Ureter (tissue), 1 donor: Measurements from ENCODE around the genes COL4A5, KCNE5, TDGF1P3 and TRPC5OS.

DNA sequence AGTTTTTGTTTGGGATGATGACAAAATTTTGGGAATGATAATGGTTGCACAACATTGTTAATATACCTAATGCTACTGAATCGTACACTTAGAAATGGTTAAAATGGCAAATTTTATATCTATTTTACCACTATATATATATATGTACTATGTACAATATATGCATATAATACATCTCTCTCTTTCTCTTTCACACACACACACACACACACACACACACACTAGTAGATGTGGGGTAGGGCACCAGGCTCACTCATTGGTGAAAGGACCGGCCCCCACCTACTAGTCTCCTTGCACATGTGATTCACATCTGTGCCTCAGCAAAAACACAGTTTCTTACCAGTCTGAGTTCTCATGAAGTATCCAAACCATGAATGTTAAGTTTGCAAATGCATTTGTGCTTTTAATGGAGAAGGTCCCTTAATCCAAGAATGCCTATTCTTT, 6.0 kb downstream of the TSC22D3 start:
- PRO-cap = no peak

DNA sequence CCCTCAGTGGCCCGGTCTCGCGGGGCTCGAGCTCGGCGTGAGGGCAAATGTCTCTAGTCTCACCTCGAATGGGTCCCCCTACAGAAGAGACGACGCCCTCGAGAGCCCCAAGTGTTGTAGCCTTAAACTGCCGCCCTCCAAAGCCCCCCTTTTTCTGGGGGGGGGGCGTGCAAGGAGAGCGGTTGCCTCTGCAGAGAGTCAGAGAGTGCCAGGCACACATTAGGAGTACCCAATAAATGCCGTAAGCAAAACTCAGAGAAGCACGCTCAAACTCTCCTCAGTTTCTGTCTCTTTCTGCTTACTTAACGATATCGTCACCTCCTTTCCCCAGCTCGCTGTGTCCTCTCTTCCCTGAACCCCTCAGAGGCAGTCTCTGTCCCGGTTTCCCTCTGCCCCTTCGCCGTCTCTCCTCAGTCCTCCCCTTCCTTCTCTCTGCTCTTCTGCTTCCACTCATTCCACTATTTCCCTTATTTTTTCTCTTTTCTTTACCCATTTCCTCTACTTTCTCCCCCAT, 751 bp upstream of the TSC22D3 start:
- PRO-cap = bidirectional peak, plus-strand start at position 201 of the sequence, minus-strand start outside the sequence

DNA sequence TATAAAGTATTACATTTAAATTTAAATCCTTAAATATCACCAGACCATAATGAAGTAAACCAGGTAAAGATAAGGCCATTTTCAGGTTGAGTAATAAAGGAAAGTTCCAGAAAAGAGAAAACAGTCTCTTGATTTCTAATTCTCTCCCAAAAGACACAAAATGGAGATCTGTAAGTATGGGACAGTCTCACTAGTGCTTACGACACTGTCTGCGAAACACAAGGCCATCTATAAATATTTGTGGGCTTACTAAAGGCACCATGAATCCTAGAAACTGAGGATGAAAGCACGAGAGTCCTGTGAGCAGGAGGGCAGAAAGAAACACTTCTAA, 943 bp downstream of the PSMD10 start:
- PRO-cap = no peak

DNA sequence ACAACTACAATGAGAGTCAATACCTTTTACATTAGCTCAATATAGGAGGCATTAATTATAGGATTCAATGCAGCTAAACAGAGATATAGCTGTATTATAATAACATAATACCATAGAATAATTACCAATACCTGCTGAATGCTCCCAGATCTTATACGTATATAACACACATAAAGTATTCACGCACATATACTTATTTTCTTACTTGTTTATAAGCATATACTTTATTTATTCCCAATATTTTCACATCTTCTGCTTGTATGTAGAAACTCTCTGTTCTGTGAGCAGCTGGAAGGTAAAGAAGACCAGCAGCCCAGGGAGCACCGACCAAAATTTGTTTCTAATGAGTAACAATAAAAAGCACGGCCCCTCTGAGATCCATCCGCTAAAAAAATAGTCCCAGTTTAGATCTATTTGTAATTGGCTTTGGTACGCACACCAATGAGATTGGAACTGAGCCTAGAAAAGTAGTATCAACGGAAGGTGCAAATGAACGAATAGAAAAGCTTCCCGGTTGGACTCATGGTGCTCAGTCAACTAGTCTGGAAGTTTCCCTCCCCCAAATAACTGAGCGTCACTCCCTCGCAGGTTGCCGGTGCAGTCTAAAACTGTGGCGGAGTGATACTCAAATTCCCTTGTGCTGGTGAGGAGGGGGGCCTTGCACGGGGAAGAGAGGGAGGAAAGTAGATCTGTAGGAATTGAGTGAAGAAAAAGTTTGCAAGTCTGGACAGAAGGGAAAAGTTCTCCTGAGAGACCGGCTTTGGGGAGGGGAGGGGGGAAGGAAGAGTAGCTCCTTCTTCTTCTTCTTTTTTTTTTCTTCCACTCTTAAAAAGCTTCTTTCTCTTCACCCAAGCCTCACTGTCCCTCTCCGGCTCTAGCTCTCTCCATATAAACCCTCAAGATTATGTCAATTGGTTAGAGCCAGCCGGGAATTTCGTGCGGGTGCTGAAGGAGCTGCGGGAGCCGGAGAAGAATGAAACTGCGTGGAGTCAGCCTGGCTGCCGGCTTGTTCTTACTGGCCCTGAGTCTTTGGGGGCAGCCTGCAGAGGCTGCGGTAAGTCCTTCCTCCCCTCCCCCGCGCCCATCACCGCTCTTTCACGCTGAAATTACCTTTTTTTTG, at the start of gene COL4A5:
TSS of gene COL4A5 (plus strand) at position 686 of the 1,120 bp plus-strand sequence.
- PRO-cap = bidirectional peak, plus-strand start at position 654 of the sequence, minus-strand start at position 336 of the sequence

- PRO-cap = no peak
Measured at GRCh38 chrX:109624651-109625329, at the start of gene KCNE5. KCNE5 (minus strand) TSS chrX:109625172.

DNA sequence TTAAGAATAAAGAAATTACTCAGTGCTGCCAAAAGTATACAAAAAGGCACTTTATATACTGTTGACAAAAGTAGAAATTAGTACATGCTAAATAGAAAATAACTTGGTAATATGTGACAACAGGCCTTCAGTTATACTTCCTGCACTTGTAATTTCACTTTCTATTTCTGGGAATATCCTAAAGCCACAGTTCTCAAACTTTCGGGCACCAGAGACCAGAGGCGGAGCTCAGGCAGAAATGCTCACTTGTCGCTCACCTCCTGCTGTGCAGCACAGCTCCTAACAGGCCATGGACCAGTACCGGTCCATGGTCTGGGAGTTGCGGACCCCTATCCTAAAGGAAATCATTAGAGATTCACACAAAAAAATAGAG, 25.8 kb downstream of the ACSL4 start:
- PRO-cap = no peak

GRCh38 chrX:109848188-109849002, 115.3 kb upstream of the ACSL4 start:
- PRO-cap = no peak

GRCh38 chrX:110012447-110013485, 9.9 kb downstream of the TMEM164 start:
- PRO-cap = no peak

- PRO-cap = no peak
Measured at GRCh38 chrX:110020996-110022323, 18.5 kb downstream of the TMEM164 start.

DNA sequence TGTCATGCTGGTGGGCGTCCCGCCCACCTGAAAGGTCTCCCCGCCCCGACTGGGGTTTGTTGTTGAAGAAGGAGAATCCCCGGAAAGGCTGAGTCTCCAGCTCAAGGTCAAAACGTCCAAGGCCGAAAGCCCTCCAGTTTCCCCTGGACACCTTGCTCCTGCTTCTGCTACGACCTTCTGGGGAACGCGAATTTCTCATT, at the start of gene TDGF1P3:
TSS of gene TDGF1P3 (plus strand) at position 84 of the 200 bp plus-strand sequence.
- PRO-cap = no peak

GRCh38 chrX:111594599-111595004, 83.2 kb downstream of the SERTM2 start:
- PRO-cap = no peak

- PRO-cap = no peak
Measured at GRCh38 chrX:111875936-111876268, at the start of gene TRPC5OS. TRPC5OS (plus strand) TSS chrX:111876181.

GRCh38 chrX:112718838-112719496, 39.2 kb upstream of the LHFPL1 start:
- PRO-cap = no peak

DNA sequence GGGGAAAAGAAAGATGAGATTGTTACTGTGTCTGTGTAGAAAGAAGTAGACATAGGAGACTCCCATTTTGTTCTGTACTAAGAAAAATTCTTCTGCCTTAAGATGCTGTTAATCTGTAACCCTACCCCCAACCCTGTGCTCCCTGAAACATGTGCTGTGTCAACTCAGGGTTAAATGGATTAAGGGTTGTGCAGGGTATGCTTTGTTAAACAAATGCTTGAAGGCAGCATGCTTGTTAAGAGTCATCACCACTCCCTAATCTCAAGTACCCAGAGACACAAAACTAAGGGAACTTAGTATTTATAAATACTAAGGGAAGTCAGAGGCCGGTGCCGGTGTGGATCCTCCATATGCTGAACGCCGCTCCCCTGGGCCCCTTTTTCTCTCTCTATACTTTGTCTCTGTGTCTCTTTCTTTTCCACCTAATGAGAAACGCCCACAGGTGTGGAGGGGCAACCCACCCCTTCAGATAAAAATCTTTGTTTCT, 593.2 kb upstream of the HTR2C start:
- PRO-cap = no peak

DNA sequence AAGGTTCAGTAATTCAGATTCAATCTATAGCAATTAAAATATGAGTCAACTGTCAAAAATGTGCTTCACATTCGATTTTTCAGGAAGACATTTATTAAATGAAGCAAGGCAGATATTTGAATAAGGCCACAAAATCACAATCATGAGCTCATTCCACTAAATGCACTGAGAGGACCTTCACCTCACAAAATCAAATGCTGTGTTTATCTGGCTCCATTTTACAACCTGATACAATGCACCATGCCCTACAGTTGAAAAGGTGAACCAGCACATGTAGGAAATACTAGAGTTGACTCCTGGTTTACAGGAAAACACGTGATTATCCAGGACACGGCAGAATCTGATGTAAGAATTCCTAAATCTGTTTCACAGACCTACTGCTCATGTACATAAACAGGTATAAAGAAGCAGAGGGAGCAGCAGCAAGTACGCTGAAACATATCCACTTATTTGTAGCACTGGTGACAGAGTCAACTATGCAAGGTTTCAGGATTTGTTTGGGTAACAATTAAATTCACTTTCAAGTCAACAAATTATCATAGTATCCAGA, 4.2 kb downstream of the LRCH2 start:
- PRO-cap = no peak

- PRO-cap = no peak
Measured at GRCh38 chrX:115472056-115472622, 88.8 kb upstream of the PLS3 start.

- PRO-cap = no peak
Measured at GRCh38 chrX:115735183-115735506, 174.2 kb downstream of the PLS3 start.

DNA sequence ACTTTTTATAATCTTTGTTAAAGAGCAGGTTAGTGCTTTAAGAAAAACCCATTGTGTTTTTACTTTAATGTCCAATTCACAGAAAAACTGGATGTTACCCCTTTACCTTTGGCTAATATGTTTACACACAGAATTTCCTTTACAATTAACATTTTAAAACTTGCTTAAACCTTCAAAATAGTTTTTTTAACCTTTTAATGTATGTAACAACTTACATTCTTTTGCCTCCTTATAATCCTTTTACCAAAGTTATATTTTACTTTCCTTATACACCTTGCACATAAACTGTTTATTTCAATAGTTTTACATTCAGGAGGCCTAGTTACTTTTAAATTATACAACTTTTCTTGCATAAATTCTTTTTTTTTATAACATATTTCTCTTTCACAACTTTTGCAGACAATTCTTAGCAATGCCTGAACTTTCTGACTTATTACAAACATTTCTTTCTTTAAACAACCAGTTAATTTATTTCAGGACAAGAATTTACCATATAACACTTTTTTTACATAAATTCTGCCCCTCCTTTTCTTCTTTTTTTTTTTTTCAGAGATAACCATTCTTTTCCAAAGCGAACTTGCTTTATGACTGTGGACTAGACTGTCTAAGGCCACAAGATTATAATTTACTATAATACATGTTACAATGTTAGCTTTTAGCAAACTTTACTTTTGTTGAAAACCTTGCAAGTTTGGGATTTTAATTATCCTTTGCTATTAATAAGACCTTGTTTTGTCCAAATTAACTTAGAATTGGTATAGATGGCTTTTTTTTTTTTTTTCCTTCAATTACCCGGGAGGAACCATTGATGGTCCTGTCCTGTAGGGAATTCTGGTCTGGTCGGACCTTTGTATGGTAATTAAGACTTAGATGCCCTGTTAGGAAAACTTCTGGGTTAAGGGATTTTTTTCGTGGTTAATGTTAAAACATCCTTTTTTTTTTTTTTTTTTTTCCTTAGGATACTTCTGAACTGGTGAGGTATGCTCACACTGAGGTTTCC, 248.8 kb upstream of the AGTR2 start:
- PRO-cap = no peak

DNA sequence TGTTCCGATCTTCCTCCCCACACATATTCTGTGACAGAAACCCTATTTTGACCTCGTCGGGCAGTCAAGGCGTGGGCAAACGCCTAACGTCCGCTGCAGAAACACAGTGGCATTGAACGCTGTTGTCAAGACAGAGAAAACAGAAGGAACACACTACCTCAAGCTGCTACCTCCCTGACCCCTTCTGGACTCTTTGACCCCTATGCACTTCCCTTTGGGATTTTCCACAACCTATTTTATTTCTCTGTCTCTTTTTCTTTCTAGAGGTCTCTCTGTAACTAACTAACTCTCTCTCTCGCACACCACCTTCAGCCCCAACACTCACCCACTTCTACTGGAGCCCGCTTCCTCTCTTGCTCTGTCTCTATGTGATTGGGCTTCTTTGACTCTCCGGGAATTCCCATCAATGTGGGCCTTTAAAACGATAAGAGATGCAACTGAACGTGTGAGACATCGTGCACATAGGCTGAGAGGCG, 219.5 kb upstream of the AGTR2 start:
- PRO-cap = no peak

GRCh38 chrX:115957811-115958374, 212.7 kb upstream of the AGTR2 start:
- PRO-cap = no peak